Measurements from ENCODE around the gene ASCL5.

GRCh38 chr1:199865549-199866488 is 161.7 kb upstream of the NR5A2 start:
- PRO-cap, result no peak

GRCh38 chr1:200033360-200033863 is 5.9 kb downstream of the NR5A2 start:
- PRO-cap, result no peak

GRCh38 chr1:200104341-200104562 is 76.7 kb downstream of the NR5A2 start:
- PRO-cap, result no peak

GRCh38 chr1:200372184-200372485 is 37.7 kb downstream of the ZNF281 start:
- PRO-cap, result no peak

DNA sequence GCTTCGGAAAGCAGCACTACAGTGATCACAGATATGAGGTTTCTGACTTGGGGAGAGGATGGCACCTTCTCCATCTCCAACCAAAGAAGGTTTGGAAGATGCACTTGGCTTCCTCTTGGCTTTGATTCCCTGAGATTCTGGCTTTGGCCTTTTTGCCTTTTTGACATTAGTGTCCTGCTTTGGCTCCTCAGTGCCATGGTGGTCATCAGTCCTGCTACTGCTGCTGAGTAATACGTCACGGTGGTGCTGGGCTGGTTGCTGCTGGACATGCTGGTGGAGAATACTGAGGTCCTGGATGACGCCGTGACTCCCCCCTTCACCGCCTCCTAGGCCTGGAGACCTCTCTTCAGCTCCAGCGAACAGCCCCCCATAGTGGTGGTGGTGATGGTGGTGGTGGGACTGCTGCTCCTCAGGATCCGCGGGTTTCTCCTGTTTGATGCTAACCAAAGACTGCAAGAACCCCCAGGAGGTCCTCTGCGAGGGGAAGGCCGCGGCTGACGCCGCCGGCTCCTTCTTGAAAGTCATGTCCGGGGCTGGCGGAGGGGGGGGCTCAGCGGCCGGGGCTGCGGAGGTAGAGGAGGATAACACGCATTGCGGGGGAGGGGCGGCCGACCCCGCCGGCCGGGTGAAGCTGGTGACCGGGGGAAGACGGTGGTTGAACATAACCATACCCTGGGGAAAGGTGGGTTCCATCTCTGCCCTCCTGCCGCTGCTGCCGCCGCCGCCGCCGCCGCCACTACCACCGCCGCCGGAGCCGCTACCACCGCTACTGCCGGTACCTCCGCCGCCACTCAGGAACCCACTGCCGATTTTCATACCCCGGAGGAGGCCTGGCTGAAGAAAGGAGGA is 722 bp downstream of the ZNF281 start:
- PRO-cap, result bidirectional peak, plus-strand start at position 591 of the sequence, minus-strand start at position 525 of the sequence

GRCh38 chr1:200410482-200410927 is 669 bp upstream of the ZNF281 start:
- PRO-cap, result no peak

DNA sequence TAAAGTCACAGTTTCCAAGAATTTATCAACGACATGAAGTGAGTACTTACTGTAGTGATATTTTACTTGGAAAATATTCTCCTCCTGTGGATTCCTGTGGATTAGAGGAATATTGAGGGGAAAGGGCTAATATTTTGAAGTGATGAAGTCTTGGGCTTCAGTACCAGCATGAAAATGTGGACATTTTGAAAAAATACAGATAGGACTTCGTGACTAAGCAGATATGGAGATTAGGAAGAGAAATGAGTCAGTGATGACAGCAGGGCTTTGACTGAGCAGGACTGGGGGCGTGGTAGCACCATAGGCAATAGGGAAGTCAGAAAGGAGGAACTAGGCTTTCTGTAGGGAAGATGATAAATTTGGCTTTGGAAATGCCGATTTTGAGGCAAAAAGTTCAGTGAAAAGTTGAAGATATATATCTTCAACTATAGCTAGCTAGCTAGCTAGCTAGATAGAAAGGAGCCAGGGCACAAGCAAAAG is 19.4 kb upstream of the KIF14 start:
- PRO-cap, result no peak

GRCh38 chr1:200642362-200642916 is 21.9 kb upstream of the KIF14 start:
- PRO-cap, result bidirectional peak, plus-strand start at chr1:200642637, minus-strand start at chr1:200642560

DNA sequence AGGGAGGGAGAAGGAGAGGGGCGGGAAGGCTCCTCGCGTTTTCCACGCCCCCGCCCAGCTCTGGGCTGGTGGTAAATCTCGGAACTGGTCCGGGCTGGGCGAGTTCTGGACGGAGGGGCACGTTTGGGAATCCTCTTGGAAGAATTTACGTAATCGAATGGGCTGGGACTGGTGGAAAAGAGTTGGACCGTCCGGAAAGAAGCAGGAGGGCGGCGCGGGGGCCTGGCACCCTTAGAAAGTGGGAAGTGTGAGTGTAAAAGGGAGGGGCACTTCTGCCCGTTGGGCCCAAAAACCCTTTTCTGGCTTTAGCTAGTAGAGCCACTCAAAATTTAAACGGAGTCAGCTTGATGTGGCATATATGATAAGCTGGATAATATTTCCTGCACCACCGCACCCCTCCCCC is 334 bp upstream of the DDX59 start:
- PRO-cap, result bidirectional peak, plus-strand start at position 174 of the sequence, minus-strand start outside the sequence

DNA sequence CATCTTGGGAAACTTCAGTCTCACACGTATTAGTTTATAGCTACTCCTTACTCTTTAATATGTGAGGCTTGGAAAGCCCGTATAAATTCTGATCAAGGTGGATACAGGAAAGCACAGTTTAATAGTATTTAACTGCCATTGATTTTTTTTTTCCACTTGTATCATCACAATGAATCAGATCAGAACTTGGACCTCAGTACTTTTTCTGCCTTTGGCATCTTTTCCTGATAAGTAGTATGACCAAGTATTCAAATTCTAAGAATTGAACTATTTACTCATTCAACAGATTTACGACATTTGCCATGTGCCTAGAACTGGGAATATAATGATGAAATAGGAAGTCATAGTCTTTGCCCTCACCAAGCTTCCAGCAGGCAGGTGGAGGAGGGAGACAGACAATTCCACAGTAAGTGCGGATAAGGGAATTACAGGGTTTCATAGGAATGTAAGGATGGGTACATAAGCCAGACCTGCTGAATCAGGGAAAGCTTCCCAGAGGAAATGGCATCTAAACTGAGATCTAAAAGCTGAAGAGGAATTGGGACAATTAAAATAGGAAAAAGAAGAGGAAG is 5.1 kb upstream of the DDX59 start:
- PRO-cap, result no peak

GRCh38 chr1:200778743-200779431 is 40.2 kb downstream of the CAMSAP2 start:
- PRO-cap, result no peak

DNA sequence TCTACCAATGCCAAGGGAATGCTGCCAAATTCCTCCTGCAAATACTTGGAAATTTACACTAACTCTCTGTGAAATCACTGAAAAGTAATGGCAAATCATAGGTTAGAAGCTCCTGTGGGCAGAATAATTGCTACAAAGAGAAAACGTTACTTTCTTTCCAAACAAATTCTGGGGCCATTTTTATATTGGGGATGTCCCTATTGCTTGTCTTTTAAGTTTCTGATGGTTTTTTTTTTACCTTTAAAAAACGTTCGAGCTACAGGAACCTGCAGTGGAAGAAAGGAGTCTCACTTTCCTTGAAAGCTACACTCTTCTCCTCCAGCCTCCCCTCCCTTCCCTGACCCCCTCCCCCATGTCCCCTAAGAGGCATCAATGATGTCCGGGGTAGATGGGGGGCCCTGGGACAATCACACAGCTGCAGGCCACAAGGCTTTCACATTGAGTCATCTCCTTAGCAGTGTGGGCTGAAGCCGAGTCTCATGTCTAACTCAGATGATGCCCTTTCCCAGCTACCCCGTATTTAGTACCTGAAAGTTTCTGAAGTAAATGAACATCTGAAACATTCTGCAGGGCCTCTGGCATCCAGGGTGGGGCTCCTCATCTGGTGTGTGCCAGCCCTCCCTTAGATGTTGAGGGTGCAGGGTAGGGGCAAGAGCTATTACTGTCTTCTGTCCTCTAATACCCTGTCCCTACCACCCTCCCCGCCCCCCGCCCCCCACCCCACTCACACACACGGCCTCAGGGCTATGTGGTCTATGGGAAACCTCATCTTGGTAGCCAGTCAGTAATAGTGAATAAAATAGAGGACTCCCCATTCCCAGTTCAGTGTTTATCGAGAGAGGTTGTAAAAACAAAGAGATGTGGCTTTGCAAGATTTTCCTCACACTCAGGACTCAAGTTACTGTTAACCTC is 6.2 kb upstream of the GPR25 start:
- PRO-cap, result no peak

DNA sequence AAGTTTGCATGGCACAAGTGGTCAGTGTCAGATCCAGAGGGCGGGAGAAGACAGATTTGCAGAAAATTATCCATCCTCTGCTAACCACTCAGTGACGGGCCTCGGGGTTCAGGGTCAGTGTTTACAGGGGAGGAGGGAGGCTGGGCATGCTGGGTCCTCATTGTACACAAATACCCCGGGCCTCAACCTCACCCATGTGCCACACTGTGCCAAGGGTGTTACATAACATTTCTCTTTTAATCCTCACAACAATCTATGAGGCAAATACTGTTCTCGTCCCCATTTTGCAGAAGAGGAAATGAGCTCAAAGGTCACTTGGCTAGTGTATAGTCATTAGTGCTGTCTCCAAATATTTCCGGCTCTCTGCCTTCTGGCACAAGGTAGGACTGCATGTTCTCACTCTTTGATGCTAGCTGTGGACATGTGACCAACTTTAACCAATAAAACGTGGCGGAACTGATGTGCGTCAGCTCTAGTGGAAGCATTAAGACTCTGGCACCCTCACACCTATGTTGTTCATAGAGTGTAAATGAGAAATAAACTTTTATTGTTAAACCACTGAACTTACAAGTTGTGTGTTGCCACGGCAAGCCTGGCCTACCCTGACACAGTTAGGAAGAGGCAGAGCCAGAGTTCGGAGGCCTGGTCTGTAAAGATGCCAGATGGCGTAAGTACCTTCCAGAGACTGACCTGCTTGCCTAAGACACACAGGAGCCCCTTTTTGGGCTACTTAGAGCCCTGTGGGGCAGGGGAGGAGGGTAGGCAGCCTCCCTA is 4.9 kb upstream of the KIF21B start:
- PRO-cap, result no peak

DNA sequence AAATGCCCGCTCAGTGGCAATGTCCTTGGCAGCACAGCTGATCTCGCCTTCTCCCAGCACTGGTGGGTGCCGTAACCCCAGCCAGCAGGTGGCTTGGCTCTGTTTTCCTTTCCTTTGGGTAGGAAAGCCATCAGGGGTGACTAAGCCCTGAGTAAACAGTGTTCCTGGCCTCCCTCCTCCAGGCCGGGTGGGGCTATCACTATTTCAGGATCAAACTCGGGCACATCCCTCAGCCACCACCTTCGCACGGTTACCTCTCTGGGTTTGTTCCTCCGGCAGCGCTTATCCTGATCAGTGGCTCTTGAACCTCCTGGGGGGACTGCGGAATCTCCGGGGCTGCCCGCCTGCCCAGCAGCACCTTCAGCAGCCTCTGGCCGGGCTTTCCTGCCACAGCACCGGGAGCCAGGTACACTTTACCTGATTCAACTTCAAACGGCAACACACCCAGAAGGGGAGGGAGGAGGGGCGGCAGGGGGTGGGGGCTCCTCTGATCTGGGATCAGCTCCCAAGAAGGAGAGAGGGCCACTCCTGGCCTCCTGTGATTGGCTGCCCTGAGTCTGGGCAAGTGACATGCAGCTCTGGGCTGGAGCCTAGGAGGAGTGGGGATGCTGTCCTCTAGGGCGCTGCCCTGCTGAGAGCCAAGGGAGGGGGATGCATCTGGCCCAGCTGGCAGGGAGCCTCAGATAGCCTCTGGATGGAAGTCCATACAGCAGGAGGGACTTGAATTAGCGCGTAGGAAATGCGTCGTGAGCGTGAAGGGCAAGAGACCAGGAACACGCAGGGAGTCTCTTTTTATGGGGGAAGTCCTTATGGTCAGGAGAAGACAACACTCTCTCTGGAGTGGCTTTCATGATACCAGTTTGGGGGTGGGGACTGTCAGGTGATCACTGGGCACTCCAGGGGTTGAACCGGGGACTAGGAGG is at the start of gene ASCL5:
Gene ASCL5 (minus strand): TSS at position 355 of the 923 bp plus-strand sequence.
- PRO-cap, result no peak

DNA sequence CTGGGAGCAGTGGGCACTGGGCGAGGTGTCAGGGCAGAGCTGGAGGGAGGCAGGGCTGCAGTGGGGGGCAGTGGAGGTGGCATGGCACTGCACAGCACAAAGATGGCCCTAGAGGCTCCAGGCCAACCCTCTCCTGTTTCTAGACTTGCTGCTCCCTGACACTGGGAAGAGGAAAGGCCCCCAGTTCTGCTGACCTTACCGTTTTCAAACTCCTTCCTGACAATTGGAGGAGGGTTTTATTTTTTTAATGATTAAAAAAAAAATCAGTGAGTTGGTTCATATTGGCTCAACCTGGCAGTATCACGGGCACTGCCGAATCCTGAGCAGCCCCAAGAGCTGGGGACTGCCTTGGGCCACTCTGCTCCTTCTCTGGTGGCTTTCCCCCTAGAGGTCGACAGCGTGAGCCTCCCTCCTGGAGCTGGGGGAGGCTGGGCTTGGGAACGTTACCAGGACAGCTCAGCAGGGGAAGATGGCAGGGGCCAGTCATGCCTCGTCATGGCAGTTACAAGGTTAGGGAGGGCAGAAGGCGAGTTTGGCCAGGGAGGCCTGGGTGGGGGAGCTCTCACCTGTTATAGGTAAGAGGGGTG is 24.1 kb upstream of the PKP1 start:
- PRO-cap, result no peak

DNA sequence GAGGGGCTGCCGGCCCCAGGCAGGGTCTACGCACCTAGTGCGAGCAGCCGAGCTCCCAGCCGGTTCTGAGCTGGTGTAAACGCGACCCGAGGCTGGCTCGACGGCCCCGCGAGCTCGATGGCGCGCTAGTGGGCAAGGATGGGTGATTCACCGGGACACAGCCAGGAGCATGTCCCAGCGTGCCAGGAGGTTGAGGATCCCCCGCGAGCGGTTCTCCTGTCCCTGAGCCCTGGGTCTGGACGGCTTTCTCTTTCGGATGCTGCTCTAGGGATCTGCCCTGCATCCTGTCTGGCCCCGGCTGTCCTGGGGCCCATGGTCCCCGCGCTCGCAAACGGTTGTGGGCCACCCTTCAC is 678 bp downstream of the PKP1 start:
- PRO-cap, result no peak

- PRO-cap, result no peak
Measured at GRCh38 chr1:201311124-201311418, 27.8 kb downstream of the PKP1 start.

DNA sequence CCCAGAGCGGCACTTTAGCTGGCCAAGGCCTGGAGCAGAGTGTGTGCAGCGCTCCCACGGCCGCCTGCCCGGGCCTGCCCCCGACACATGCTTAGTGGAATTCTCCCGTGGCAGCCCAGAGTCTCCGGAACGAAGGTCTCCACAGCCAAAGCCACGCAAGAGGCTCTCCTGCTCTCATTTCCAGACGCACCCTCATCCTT is 7.7 kb upstream of the NAV1 start:
- PRO-cap, result no peak

GRCh38 chr1:201541249-201541524 is 2.3 kb downstream of the NAV1 start:
- PRO-cap, result no peak

GRCh38 chr1:201562823-201563352 is 24.0 kb downstream of the NAV1 start:
- PRO-cap, result no peak

All from sciatic nerve (tissue), 1 donor.